ENCODE results near the gene RSPH1.

GRCh38 chr21:41973978-41974909 lies 20.4 kb upstream of the C2CD2 start:
- PRO-cap, 4 experiments: no peak in any of the 4 experiments
- RAMPAGE, long total RNA, 2 experiments: no peak in any of the 2 experiments
- RRBS: 16% methylated on average over 3 of the region's 16 CpGs

GRCh38 chr21:41999681-42000172 lies 10.4 kb downstream of the ZBTB21 start:
- PRO-cap, 4 experiments: no peak in any of the 4 experiments
- RAMPAGE, long total RNA, 2 experiments: no peak in any of the 2 experiments
- RRBS: no CpG with 5 or more reads among the region's 4 CpGs

GRCh38 chr21:42058534-42058863 lies 12.6 kb upstream of the UMODL1 start:
- PRO-cap, 4 experiments: no peak in any of the 4 experiments
- RAMPAGE, long total RNA, 2 experiments: no peak in any of the 2 experiments
- RRBS: no CpG with 5 or more reads among the region's 9 CpGs

- PRO-cap, 4 experiments: no peak in any of the 4 experiments
- RAMPAGE, long total RNA, 2 experiments: no peak in any of the 2 experiments
- RRBS: no CpG with 5 or more reads among the region's 14 CpGs
Observed at GRCh38 chr21:42230521-42231157, 11.7 kb downstream of the ABCG1 start.

DNA sequence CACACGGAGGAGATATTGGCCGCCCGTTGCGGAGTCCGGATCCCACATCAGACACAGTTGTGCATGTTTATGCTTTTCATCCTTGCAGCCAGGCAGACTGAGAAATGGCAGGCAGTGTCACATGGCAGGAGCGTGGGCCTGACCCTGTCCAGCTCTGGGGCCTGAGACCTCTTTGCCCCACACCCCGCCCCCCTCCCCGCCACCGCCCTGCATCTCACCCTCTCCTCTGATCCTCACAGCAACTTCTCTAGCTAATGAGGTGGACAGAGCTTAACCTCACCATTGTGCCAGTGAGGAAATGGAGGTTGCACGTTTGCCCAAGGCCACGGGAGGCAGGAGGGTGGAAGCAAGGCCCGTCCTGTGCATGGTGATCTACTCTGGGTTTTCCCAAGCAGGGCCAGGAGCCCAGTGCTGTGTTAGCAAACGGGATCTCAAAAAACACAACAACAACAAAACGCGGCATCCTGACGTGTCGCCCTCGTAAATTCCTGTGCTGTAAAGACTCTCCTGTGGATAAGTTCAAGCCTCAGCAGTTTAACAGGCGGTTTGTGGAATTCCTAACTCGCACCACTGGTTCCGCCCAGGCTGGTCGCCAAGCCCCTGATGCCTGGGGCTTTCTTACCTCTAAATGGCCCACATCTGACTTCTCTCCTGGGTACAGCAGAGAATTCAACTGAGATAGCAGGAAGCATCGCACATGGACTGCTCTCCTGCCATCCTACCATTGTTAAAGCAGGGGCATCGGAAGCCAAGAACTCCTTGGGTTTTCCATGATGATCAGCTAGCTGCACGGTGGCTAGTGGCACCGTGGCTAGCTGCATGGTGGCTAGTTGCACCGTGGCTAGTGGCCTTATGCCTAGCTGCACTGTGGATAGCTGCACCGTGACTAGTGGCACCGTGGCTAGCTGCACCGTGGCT lies 39.1 kb downstream of the TFF3 start:
- PRO-cap, 4 experiments: no peak in any of the 4 experiments
- RAMPAGE, long total RNA, 2 experiments: no peak in any of the 2 experiments
- RRBS: no CpG with 5 or more reads among the region's 30 CpGs

DNA sequence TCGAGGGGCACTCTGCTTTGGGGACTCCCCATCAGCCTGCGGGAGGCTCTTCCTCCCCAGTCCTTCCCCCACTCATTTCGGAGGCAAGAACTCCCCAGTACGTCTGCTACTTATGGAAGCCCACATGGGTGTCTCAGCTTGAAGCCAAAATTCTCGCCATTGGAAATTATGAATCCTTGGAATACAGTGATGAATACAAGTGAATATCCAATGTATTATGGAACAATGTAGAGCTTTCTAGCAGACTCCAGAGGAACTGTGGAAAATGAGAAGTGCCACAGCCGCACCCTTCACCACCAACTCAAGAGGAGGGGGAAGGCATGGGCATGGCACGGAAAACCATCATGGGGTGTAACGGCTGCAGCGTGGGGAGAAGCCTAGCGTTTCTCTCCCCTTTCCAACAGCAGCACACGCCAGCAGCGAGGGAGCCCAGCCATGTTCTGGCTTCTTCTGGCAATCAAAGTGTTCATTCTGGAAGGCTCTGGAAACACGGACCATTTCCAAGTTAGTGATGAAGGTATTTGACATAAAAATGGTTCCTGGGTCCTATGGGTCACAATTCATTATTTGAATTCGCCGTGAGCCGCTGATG lies 6.7 kb downstream of the TFF3 start:
- PRO-cap, 4 experiments: no peak in any of the 4 experiments
- RAMPAGE, long total RNA, 2 experiments: no peak in any of the 2 experiments
- RRBS: no CpG with 5 or more reads among the region's 16 CpGs

DNA sequence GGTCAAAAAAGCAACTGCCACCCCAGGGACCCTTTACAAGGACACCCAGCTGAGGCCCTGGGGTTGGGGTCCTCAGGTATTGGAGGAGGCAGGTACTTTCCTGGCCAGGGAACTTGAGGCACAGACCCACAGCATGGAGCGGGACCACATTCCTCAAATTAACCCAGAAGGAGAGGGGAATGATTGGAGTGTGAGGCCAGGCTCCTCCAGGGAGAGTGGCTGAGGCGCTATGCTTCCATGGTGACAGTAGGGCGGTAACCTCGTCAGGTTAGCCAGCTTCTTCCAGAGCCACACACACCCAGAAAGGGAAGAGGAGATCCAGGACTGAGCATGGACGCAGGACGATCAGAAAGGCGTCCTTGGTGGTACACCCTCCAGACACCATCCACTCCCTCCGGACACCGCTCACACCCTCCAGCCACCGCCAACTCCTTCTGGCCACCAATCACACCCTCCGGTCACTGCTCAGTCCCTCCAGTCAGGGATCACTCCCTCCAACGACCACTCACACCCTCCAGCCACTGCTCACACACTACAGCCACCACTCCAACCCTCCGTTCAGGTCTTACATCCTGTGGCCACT lies 4.2 kb upstream of the TFF1 start:
- PRO-cap, 4 experiments: no peak in any of the 4 experiments
- RAMPAGE, long total RNA, 2 experiments: no peak in any of the 2 experiments
- RRBS: 90% methylated on average over 4 of the region's 13 CpGs

- PRO-cap, 4 experiments: peak in 4 of 4 experiments; most common plus-strand start chr21:42496572 (in 4); most common minus-strand start chr21:42496271 (in 4)
- RAMPAGE, long total RNA, 2 experiments: start-site peak on the minus strand in 2 of 2 experiments, at chr21:42496202-42496292 at its widest, 31 to 130 reads per replicate
- RRBS: 1% methylated on average over 14 of the region's 75 CpGs
Observed at GRCh38 chr21:42495757-42496779, at the start of gene RSPH1. TSS of gene RSPH1 (minus strand) at chr21:42496224.

DNA sequence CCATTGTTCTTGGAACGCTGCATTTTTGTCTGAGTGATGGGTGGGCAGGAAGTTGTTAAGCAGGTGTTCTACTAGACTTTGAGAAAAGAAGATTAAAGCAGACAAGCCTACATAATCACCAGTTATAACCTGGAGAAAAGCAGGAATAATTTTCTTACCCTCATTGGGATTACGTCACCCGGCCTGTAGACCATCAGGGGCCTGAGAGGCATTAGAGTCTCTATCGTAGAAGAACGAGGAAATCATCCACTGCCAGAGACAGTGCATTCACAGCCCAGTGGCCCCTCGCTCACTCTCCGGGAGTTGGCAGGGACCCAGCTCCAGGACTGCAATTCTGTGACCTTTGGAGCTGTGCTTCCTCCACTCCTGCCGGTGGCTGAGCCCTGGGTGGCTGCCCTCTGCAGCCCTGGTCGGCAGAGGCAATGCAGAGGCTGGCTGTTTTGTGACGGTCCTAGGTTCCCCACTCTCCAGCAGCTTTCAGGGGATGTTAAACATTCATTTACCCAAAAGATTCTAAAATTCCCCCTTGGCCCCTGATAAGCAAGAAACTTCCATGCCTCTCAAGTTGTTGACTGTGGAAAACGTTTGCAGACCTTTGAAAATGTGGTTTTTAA lies 12.7 kb downstream of the SLC37A1 start:
- PRO-cap, 4 experiments: no peak in any of the 4 experiments
- RAMPAGE, long total RNA, 2 experiments: no peak in any of the 2 experiments
- RRBS: 54% methylated on average over 3 of the region's 11 CpGs

GRCh38 chr21:42535367-42535843 lies 21.8 kb downstream of the SLC37A1 start:
- PRO-cap, 4 experiments: no peak in any of the 4 experiments
- RAMPAGE, long total RNA, 2 experiments: no peak in any of the 2 experiments
- RRBS: no CpG with 5 or more reads among the region's 16 CpGs

- PRO-cap, 4 experiments: no peak in any of the 4 experiments
- RAMPAGE, long total RNA, 2 experiments: no peak in any of the 2 experiments
- RRBS: 89% methylated on average over 6 of the region's 19 CpGs
Observed at GRCh38 chr21:42580908-42581737, 67.5 kb downstream of the SLC37A1 start.

GRCh38 chr21:42614769-42615281 lies 38.6 kb upstream of the PDE9A start:
- PRO-cap, 4 experiments: no peak in any of the 4 experiments
- RAMPAGE, long total RNA, 2 experiments: no peak in any of the 2 experiments
- RRBS: 54% methylated on average over 2 of the region's 14 CpGs

GRCh38 chr21:42621604-42622157 lies 31.7 kb upstream of the PDE9A start:
- PRO-cap, 4 experiments: no peak in any of the 4 experiments
- RAMPAGE, long total RNA, 2 experiments: no peak in any of the 2 experiments
- RRBS: 100% methylated on average over 1 of the region's 13 CpGs

DNA sequence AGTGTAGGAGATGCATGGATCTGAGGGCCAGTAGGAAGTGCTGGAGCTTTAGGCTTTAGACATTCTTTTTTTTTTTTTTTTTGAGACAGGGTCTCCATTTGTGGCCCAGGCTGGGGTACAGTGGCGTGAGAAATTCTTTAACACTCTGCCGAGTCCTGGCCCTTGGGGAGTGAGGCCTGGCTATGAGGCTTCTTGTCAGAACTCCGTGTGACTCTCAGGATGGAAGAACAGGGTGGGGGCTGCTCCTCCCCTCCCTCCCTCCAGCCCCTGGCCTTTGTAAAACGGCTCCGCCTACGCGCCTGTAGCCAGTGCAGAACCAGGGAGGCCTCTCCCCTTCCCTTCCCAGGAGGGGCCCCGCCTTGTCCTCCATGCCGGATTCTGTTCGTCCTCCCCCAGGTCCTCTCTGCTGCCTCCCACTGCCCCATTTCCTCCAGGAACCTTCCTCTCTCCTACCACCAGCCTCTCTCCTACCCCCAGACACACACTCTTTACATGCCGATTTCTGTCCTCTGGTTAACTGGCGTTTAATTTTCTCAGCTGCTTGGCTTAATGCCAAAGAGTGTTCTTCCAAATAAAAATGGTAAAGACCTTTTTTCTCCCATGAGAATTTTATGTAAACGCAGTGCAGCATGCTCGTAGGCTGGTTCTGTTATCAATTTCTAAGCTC lies 21.0 kb downstream of the PDE9A start:
- PRO-cap, 4 experiments: peak in 2 of 4 experiments; most common plus-strand start position 308 of the sequence (in 2); most common minus-strand start position 209 of the sequence (in 1)
- RAMPAGE, long total RNA, 2 experiments: no peak in any of the 2 experiments
- RRBS: no CpG with 5 or more reads among the region's 14 CpGs

DNA sequence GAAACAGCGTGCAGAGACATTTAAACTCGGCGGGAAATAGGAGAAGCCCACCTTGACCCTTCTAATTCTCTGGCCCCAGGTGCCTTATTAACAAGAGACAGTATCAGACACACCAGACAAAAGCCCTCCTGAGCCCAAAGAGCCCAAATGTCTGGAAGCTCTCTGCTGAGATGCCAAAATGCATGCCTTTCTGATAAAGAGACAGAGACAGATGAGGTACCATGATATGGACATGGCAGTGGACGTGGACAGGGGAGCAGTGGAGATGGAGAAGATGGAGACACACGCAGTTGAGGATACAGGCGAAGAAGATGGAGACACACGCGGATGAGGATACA lies 36.2 kb downstream of the PDE9A start:
- PRO-cap, 4 experiments: no peak in any of the 4 experiments
- RAMPAGE, long total RNA, 2 experiments: no peak in any of the 2 experiments
- RRBS: no CpG with 5 or more reads among the region's 8 CpGs

DNA sequence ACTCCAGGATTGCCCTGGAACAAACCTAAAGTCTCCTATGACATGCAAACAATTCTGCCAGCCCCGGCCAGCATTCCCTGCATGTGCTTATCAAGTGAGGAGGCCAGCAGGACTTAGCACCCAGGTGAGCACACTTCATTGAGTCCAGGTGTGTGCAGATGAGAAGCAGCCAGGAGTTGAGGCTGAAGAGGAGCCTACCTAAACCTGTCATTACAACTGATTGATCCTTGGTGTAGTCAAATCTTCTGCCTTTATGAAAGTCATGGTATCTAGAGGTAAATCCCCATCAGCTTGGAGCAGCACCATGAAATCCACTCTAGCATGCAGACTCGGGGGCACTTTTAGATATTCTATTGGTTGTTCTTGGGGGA lies 69.8 kb downstream of the PDE9A start:
- PRO-cap, 4 experiments: no peak in any of the 4 experiments
- RAMPAGE, long total RNA, 2 experiments: no peak in any of the 2 experiments
- RRBS: 31% methylated on average over 1 of the region's 2 CpGs

DNA sequence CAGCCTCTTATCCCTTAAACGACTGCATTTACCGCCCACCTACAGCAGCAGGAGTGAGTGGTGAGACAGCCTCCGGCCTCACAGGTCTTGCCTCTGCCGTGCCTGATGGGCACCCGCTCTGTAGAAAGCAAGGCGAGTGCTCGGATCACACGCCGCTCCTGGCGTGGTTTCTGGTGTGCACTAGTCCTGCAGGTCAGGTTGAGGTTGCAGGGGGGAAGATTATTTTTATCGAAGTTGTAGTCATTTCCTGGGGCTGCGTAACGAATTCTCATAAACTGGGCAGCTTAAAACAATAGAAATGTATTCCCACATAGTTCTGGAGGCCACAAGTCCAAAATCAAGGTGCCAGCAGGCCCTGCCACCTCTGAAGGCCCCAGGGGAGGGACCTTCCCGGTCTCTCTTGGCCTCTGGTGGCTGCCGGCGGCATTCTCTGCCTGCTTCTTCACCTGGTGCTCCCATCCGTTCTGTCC lies 92.6 kb downstream of the PDE9A start:
- PRO-cap, 4 experiments: no peak in any of the 4 experiments
- RAMPAGE, long total RNA, 2 experiments: no peak in any of the 2 experiments
- RRBS: no CpG with 5 or more reads among the region's 17 CpGs

- PRO-cap, 4 experiments: no peak in any of the 4 experiments
- RAMPAGE, long total RNA, 2 experiments: no peak in any of the 2 experiments
- RRBS: no CpG with 5 or more reads among the region's 19 CpGs
Observed at GRCh38 chr21:42956591-42957730, 17.4 kb upstream of the PKNOX1 start.

GRCh38 chr21:43194872-43195625 lies 26.2 kb downstream of the CRYAA start:
- PRO-cap, 4 experiments: peak in 1 of 4 experiments; most common minus-strand start chr21:43195265 (in 1)
- RAMPAGE, long total RNA, 2 experiments: no peak in any of the 2 experiments
- RRBS: no CpG with 5 or more reads among the region's 30 CpGs

DNA sequence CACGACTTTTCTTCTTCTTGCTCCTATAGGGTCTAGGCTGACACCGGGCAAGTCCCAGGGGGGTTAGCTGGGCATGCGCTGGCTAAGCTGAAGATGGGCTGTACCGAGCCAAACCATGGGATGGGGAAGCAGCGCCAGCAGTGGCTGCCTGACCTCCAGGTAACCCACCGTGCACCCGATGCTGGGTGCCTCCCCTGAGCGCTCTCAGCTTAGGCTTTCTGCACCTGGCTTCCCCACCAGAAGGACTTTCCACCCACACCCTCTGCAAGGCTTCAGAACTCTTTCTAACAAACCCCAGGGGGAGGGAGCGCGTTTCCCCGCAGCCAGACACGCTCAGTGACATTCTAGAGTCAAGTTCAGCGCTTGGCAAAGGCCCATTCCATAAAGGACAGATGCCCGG lies 108.0 kb downstream of the SIK1 start:
- PRO-cap, 4 experiments: peak in 1 of 4 experiments; most common plus-strand start position 101 of the sequence (in 1)
- RAMPAGE, long total RNA, 2 experiments: no peak in any of the 2 experiments
- RRBS: no CpG with 5 or more reads among the region's 14 CpGs

Data from uterus (tissue), 7 donors.